SK-MEL-5 (cell line): ENCODE measurements around a stretch of chr4.

GRCh38 chr4:183635813-183636176 is 23.2 kb downstream of the RWDD4 start:
RAMPAGE:
- cytosol, long total RNA: no peak
- long total RNA: no peak
- nucleus, long total RNA: no peak

DNA sequence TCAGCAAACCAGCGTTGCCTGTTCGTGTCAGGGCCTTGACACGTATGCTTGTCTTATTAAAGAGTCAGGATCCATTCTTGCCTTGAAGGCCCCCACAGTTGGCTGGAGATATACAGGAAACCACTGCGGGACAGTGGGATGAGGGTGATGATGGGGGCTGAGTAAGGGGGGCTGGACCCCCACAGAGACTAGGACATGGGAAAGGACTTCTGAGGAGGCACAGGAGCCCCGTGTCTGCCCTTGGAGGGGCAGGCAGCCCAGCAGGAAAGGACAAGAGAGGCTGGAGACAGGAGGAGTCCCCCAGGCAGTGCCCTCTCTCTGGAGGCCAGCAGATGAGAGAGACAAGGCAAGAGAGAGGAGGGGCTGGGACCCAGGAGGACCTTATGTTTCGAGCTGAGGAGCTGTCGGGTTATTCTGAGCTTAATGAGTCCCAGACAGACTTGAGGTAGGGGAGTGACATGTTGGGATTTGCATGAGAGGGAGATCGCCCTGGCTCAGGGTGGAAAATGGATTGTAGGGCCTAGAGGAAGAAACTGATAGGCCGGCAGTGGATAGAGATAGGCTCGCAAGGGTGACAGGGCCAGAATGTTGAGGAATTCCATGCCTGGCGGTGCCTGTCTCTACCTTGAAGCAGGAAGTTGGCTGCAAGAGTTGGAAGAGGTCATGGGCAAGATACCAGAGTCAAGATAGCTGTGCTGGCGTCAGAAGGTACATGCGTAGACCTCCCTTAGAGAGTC is 19.2 kb downstream of the STOX2 start:
RAMPAGE:
- cytosol, long total RNA: no peak
- long total RNA: no peak
- nucleus, long total RNA: no peak

GRCh38 chr4:183987484-183987991 is 82.4 kb downstream of the STOX2 start:
RAMPAGE:
- cytosol, long total RNA: no peak
- long total RNA: no peak
- nucleus, long total RNA: no peak

DNA sequence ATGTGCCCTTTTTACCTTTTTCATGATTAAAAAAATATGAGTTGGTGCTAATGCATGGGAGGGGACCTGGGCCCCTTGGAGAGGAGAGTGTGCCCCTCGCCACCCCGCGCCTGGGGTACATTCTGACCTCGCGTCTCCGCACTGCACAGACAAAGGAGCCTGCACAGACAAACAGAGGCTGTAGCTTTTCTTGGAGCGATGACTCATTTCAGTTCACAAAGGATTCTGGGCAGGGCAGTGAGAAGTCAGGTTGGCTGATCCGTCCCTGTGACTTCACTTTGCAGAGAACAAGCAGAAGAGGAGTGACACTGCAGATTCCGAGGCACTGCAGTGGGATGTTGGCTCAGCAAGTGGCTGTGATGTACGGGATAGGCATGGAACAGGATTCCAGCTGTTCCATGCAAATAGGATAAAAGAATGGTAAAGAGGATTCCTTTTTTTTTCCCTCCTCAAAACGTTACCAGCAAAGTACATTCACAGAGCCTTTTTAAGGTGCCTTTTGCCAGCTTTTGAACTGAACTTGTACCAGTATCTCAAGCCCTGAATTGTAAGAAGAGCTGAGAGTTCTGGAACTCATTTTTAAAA is 83.0 kb downstream of the STOX2 start:
RAMPAGE:
- cytosol, long total RNA: no peak
- long total RNA: no peak
- nucleus, long total RNA: no peak

DNA sequence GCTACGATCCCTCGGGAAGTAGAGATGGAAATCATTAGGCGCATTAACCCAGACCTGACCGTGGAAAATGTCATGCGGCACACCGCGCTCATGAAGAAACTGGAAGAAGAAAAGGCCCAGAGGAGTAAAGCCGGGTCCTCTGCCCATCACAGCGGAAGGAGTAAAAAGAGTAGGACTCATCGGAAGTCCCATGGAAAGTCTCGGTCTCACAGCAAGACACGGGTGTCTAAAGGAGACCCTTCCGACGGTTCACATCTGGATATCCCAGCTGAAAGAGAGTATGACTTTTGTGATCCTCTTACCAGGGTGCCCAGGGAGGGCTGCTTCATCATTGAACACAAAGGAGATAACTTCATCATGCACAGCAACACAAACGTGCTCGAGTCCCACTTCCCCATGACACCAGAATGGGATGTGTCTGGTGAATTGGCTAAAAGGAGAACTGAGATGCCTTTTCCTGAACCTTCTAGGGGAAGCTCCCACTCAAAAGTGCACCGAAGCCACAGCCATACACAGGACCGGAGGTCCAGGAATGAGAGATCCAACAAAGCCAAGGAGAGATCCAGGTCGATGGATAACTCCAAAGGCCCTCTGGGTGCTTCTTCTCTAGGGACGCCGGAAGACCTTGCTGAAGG is 104.8 kb downstream of the STOX2 start:
RAMPAGE:
- cytosol, long total RNA: no peak
- long total RNA: no peak
- nucleus, long total RNA: no peak

DNA sequence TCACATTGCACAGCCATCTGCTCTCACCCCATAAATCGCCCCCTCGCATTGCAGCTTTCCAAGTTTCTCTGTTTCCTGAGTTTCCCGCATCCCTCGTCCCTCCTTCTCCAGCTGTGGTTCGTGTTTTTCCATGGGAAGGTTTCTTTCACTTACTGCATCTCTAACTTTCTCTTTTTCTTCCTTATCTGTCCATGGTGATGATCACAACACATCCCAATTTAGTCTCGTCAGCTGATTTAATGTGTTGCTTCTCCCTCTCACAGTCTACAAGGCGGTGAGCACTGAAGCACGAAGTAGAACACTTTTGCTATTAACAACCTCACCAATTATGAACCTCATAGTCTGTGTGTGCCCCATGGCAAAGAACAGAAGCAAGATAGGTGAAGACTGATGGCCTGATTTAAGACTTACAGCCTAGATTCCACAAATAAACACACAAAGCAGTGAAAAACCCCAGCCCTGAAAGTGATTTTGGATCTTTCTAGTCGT is 118.0 kb downstream of the ENPP6 start:
RAMPAGE:
- cytosol, long total RNA: no peak
- long total RNA: no peak
- nucleus, long total RNA: no peak

GRCh38 chr4:184160561-184160853 is 57.2 kb downstream of the ENPP6 start:
RAMPAGE:
- cytosol, long total RNA: no peak
- long total RNA: no peak
- nucleus, long total RNA: no peak

DNA sequence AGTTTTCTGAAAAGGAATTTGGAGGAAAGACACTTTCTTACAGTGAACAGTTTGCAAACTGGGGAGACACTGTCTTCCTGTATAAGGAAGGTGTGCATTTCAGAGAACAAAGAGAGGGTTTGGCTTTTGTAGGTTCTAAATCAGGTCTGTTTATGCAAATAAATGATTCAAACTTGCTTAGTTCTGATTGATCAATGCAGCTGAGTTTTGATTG is 62.9 kb upstream of the ENPP6 start:
RAMPAGE:
- cytosol, long total RNA: no peak
- long total RNA: no peak
- nucleus, long total RNA: no peak

GRCh38 chr4:184344920-184346051 is 127.6 kb upstream of the ENPP6 start:
RAMPAGE:
- cytosol, long total RNA: no peak
- long total RNA: no peak
- nucleus, long total RNA: no peak

DNA sequence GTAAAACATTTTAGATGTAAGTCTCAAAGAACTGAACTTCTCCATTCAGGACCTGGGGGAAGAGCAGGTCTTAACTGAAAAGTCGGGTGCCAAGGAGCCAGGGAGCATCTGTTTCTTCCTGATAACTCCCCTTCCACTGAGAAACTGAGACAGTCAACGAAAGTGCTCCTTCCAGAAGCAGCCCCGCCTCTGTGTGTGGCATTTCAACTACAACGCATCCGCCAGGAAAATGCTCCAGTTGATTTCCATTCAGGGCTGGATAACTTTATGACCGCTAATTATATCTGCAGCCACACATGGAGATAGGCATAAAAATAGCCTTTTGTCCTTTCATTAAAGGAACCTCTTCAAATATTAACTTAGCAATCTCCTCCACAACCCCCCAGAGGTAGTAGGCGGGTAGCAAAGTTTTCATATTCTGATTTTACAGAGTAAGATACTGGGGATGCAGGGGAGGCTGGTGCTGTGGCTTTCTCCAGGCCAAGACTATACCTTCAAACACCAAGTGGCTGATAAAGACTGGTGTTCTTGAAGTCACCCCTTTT is 87.8 kb downstream of the IRF2 start:
RAMPAGE:
- cytosol, long total RNA: no peak
- long total RNA: no peak
- nucleus, long total RNA: no peak

DNA sequence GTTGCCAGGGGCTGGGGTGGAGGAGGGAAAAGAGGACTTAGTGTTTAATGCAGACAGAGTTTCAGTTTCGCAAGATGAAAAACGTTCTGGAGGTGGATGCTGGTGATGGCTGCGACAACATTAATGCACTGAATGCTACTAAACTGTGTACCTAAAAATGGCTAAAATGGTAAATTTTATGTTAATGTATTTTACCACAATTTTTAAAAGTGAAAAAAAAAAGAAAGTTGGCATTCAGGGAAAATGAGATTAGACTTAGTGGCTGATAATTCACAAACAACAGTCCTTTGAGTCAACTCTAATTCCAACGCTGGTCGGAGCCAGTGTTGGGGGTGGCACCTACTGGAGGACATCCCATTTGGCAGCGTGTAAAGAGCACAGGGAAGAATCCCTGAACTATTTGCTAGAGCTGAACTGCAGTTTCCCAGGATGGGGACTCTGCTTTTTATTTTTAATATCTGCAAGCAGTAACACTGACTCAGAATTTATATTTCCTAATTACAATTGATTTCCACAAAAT is 77.0 kb downstream of the IRF2 start:
RAMPAGE:
- cytosol, long total RNA: no peak
- long total RNA: no peak
- nucleus, long total RNA: no peak

GRCh38 chr4:184472661-184473401 is 1.5 kb downstream of the IRF2 start:
RAMPAGE:
- cytosol, long total RNA: no peak
- long total RNA: no peak
- nucleus, long total RNA: no peak

GRCh38 chr4:184625418-184626232 is 23.6 kb downstream of the CASP3 start:
RAMPAGE:
- cytosol, long total RNA: no peak
- long total RNA: no peak
- nucleus, long total RNA: no peak

RAMPAGE:
- cytosol, long total RNA: no peak
- long total RNA: no peak
- nucleus, long total RNA: no peak
Measured at GRCh38 chr4:184733062-184733617, 756 bp downstream of the CENPU start.

DNA sequence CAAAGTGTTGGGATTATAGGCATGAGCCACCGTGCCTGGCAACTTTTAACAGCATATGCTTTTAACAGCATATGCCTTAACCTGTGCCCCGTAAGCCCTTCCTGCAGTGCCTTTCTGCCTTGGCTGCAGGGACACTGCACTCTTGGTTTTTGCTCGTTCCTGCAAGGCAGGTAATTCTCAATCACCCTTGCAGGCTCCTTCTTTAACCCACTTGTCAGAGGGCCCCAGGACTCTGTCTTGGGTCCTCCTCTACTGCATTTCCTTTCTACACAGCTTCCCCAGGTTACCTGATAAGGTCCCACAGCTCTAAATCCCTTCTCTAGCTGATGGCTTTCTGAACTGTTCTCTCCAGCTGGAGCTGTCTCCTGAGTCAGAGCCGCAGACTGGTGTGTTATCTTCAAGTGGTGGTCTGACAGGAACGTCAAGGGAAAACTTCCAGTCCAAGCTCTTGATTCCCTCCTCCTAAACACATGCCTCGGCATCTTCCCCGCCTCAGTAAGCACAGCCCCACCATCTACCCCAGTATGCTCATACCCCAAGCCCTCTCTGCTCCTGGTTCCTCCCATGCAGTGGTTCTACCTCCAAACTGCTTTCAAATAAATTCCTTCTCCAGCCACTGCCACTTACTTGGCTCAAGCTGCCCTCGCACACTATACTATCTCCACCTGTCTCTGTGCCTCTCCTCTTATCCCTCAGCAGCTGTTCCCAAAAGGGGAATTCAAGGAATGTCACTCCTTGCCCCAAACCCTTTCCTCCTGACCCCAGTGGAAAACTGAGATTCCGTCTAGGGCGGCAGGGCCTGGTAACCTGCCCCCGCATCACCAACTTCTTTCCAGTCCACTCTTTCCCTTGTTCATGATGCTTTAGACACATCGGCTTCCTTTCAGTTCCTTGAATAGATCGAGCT is 17.1 kb upstream of the CENPU start:
RAMPAGE:
- cytosol, long total RNA: no peak
- long total RNA: no peak
- nucleus, long total RNA: no peak

GRCh38 chr4:184756094-184756812 is 22.4 kb upstream of the CENPU start:
RAMPAGE:
- cytosol, long total RNA: no peak
- long total RNA: no peak
- nucleus, long total RNA: no peak

DNA sequence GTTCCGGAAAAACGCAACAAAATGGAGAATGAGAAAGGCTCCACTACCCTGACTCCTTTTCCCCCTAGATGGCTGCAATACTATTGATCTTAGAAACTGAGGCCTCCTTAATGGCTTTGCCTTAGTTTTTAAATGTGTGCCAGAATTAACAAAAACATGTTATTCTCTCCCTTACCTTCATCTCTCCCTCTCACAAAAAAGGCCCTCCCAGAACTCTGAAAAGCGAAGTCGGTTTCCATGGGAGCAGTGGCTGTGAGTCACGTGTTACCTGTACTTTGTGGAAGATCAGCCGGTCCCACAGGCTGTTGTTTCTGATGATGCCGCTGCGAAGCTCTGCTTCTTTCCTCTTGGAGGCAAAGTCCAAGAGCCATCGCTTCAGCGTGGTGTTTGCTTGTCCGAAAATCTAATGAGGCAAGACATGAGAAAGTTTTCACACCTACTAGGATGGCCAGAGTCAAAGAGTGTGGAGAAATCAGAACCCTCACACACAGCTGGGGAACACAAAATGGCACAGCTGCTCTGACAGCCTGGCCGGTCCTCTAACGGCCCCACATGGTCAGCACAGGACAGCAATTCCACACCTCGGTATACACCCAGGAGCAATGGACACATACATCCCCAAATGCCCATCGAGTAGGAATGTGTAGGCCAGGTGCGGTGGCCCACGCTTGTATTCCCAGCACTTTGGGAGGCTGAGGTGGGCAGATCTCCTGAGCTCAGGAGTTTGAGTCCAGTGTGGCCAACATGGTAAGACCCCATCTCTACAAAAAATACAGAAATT is 32.6 kb upstream of the CENPU start:
RAMPAGE:
- cytosol, long total RNA: no peak
- long total RNA: no peak
- nucleus, long total RNA: no peak

DNA sequence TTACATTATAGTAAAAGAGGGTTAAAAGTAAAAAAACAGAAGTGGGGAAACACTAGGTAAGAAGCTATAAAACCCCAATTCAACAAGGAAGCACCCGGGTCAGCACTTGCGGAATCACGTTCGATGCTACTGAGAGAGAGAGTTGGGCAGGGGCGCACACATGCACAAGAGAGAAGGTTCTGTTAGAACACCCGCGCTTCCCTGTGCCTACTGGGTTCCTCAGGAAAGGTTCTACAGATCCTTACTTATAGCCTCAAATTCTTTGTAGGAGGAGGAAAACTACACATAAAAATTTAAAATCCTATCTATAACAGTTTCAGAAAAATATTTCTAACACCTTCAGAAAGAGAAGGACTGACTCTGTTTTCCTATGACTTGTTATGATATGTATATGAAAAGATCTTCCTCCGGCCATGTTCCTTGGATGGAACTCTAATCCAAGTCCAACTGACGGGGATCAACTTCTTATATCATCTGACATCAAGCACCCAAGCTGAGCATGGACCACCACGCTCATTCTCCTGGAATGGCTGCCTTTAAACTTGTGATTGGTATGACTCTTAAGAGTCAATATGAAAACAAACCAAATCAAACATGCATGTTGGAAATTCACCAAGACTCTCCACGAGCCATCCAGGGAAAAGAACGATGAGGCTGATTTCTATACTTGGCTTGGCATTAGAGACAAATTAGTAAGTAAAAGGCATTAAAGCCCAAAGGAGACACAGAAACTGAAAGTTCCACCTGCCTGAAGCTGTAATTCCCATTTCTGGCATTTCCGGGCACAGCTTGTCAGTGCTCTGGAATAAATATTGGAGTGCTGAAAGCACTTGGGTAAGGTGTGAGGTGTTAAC is 41.8 kb upstream of the CENPU start:
RAMPAGE:
- cytosol, long total RNA: no peak
- long total RNA: no peak
- nucleus, long total RNA: no peak

GRCh38 chr4:184796333-184796772 is 29.4 kb downstream of the ACSL1 start:
RAMPAGE:
- cytosol, long total RNA: no peak
- long total RNA: no peak
- nucleus, long total RNA: no peak

DNA sequence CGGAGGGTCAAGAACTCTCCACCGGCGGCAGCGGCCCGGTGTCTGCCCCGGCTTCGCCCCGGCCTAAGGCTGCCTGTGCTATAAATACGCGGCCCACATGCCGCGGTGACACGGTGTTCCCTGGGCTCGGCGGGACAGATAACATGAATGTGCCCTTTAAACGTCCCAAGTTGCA is 269 bp upstream of the SLC25A4 start:
RAMPAGE:
- cytosol, long total RNA: no peak
- long total RNA: no peak
- nucleus, long total RNA: no peak